Colon Carcinoma Metastatic in the Brain (tissue), 2 donors: ENCODE data around the gene MYOG.

GRCh38 chr1:202578125-202578826 is 132.0 kb downstream of the SYT2 start:
- PRO-cap, 2 experiments, result no peak in any of the 2 experiments

DNA sequence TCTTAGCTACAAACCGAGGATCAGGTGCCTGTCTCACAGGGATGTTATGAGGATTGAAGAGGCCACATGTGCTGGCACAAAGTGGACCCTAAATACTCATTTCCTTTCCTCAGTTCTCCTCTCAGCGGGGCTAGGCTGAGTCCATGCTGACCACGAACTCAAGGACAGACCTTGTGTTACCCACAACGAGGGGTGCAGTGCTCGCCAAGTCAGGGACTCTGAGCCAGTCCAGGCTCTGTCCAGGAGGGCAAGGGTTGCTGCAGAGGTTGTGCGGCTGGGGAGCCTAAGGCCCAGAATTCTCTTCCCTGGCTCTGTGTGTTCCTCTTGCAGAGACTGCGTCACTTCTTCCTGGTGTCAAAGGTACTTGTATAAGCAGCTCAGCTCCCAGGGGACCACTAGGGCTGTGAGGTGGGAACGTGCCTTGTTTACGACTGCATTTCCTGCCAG is 83.4 kb downstream of the SYT2 start:
- PRO-cap, 2 experiments, result no peak in any of the 2 experiments

DNA sequence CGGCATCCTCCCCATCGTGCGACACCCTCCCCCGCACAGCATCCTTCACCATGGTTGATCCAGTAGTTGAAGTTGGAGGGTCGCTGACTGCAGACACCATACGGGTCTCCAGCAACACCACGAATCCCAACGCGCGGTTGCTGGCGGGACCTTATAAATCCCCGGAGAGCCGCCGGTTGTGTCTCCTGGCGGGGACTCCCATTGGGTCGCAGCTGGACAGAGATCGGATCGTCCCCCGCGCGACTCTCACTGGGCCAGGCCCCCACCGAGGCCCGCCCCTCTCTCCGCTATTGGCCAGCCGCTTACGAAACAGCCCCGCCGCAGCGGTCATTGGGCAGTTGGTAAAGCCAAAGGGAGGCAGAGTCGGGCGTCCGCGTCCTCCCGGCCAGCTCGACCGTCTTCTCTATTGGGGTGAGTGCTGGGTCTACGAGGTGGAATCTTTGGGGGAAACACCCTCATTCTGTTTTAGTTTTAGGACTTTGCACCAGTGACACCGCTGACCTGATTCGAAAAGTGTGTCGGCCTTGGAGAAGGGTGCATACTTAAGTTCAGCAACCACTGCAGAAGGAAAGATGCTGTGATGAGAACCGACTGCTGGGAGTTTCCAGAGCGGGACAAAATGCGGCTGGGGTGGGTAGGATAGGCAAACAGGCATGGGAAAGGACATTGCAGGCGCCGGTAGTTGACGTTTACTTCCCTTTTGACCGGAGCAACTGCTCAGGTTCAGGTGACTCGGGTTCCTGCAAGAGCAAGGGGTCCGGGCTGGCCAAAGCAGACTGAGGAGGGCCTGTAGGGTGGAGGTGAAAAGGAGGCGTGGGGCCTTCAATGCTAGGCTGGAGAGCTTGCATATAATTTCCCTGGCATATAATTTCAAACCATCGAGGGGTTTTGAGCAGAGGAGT is 27.3 kb downstream of the RABIF start:
- PRO-cap, 2 experiments, result peak in 2 of 2 experiments; most common plus-strand start position 356 of the sequence (in 1); most common minus-strand start position 128 of the sequence (in 2)

DNA sequence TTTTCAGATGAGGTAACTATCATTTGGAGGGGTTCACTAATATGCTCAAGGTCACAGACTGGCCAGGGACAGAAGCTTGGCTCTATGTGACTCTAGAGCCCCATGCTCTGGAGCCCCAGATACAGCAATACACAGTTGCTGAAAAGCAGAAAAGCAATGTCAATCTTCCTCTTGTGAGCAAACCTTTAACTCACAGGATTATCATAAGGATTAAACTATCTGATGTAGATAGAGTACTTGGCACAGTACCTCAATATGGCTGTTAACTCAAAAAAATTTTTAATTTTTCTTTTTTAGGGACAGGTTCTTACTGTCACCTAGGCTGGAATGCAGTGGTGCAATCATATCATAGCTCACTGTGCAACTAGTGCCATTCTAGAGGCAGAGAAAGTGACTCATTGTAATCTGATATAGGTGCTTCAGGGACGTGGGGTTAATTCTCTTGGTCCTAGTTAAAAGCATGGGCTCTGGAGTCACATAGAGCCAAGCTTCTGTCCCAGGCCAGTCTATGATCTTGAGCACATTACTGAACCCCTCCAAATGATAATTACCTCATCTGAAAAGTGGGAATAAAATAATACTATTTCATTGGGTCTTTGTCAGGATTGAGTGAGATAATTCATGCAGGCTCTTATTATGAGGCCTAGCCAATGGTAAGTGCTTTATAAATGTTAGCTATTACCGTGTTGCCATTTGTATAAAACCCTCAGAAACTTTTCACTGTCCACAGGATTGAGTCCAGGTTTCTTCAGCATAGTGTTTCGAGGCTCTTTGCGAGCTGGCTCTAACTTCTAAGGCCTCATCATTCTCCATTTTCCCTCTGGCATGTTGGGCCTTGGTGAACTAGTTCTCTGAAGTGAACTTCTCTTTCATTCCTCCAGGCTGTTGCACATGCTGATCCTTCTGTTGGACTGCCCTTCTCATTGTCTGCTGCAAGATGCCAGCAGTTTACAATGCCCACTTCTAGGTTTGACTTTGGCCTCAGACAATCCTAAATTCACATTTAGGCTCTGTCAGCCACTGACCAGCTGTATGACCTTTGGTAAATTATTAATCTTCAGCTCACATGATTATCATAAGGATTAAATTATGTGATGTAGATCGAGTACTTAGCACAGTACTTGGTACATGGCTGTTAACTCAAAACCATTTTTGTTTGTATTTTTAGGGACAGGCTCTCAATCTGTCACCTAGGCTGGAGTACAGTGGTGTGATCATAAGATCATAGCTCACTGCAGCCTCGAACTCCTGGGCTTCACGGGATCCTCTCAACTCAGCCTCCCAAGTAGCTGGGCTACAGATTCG is 1.4 kb upstream of the ADIPOR1 start:
- PRO-cap, 2 experiments, result no peak in any of the 2 experiments

DNA sequence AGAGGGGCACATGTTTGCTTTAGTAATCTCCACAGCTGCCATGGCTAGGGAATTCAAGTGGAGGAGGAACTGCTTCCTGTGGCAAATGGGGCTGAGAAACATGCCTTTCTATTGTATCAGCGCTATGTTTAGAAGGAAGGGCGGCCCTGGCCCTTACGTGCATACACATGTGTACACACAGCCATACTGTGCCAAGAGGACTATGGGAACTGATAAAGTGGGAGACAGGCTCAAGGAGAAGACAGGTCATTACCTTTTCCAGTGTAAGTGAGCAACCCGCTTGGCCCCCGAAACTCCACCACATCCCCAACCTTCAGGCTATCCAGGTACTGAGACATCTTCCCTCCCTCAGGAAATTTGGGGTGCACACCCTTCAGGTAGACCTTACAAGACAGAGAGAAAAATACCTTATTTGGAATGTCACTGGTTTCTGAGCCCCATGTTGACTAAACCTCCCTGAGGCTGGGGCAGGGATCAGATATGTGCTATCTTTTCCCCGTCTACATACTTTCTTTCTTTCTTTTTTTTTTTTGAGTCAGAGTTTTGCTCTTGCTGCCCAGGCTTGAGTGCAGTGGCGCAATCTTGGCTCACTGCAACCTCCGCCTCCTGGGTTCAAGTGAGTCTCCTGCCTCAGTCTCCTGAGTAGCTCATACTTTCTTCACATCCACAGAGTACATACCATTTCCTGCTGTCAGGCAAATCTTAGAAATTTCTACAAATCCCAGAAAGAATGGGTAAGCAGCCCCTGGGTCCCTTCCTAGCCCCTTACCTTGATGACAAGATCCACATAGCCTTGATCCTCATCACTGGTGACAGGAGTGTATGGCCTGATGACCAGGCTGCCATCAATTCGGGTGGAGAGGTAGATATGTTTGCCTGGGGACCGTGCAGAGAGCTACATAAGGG is 1.7 kb downstream of the CYB5R1 start:
- PRO-cap, 2 experiments, result no peak in any of the 2 experiments

GRCh38 chr1:203059390-203060148 is 26.2 kb downstream of the MYOG start:
- PRO-cap, 2 experiments, result no peak in any of the 2 experiments

DNA sequence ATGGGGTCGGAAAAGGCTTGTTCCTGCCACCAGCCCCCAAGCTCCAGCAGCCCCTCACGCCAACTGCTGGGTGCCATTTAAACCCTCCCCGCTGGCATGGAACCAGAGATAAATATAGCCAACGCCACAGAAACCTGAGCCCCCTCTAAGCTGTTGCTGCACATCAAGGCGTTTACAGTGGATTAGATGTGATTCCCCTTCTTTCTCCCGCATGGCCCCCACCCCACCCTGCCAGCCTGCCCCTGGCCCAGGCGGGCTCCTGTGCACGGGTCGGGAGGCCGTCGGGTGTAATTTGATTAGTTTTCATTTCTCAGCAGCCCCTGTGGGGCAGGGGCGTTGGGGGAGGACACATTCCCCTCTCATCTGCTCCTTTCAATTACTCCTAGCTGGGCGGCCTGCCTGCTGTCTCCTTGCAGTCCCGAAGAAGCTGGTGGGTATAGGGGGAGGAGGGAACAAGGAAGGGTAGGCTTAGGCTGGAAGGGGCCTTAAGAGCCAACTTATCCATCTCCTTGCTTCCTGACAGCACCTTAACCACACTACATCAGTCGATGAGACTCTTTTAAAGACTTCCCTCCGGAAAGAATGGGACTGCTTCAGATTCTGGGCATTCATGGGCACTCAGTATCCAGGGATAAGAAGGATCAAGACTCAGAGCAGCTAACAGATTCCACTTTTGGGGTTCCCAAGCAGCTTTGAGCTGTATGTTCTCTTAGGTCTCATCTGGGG is at the start of gene MYOG:
Gene MYOG (minus strand): TSS at position 53 of the 726 bp plus-strand sequence.
- PRO-cap, 2 experiments, result no peak in any of the 2 experiments

DNA sequence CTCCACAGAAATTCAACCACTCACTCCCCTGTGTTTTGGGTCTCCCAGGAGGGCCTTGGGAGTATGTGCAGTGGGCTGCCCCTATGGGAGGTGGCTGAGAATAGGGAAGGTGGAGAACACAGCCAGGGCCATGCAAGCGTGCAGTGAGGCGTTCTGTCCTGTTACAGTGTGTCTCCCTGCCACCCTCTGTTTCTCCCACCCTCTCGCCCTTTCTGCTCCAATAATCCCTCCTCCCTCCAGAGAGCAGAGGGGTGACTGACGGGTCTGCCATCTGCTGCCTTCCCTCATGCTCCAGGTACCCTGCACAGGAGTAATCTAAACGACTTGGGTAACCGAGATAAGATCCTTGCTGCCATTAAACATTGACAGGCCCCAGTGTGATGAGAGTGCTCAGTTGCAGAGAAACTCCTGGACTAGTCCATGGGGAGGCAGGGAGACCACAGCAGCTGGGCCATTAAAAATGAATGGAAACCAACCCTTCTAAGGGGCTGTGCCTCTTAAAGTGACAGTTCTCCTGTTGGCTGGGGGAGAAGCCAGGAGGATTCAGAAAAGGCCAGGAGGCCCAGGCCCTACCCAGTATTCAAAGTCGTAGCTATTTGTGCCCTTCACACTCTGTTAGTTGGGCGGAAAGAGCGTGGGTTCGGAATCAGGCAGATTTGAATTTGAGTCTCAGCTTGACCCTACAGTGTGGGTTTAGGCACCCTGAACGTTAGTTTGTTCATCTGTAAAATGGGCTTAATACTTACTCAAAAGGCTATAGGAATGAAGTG is 22.4 kb upstream of the BTG2 start:
- PRO-cap, 2 experiments, result no peak in any of the 2 experiments

GRCh38 chr1:203290168-203291046 is 14.9 kb upstream of the BTG2 start:
- PRO-cap, 2 experiments, result peak in 2 of 2 experiments; most common plus-strand start chr1:203290622 (in 1); most common minus-strand start chr1:203290505 (in 2)

GRCh38 chr1:203320268-203321383 is 15.3 kb downstream of the BTG2 start:
- PRO-cap, 2 experiments, result peak in 1 of 2 experiments; most common plus-strand start chr1:203321234 (in 1); most common minus-strand start chr1:203321047 (in 1)

- PRO-cap, 2 experiments, result no peak in any of the 2 experiments
Measured at GRCh38 chr1:203347078-203348284, 3.4 kb downstream of the FMOD start.

DNA sequence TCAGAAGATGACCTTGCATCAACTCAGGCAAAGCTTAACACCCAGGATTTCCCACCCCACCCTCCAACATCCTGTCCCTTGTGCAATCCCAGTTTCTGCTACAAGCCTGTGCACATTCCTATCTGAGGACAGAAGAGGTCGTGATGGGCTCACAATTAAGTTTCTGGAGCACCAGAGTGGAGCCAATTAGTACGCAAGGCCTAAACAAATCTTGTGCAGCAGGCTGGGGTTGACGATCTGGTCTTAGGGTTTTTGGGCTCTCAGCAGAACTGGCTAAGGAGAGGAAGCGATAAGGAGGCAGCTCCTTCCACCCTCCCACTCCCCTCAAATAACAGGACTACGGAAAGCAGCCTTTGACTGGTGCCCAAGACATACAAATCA is 18.2 kb upstream of the FMOD start:
- PRO-cap, 2 experiments, result no peak in any of the 2 experiments

GRCh38 chr1:203374013-203374598 is 23.2 kb upstream of the FMOD start:
- PRO-cap, 2 experiments, result no peak in any of the 2 experiments

GRCh38 chr1:203520042-203520656 is 26.2 kb downstream of the OPTC start:
- PRO-cap, 2 experiments, result no peak in any of the 2 experiments

DNA sequence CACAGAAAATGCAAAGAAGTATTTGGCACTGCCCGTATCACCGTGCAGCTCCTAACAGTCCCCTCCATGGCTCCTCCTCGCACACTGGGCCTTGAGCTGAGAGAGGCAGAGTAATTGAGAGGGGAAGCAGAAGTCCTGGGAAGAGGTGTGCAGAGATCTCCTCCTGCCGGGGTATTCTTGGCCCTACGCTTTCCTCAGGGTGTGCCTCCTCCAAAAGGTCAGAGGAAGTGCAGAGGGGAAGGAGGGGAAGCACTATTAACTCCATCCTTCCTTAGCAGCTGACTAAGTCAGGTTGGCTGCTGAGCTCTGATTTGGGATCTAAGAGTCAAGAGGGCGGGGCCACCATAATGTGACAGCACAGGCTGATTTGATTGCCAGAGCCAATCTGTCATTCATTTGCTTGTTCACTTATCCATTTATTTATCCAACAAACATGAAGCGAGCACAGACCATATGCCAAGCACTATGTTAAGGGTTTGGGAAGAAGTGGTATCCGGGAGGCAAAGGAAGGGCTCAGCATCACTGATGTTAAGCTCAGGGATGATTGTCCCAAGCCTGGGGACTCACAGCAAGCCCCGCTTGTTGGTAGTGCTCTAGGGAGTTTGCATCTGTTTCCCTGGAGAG is 12.4 kb downstream of the ATP2B4 start:
- PRO-cap, 2 experiments, result no peak in any of the 2 experiments

GRCh38 chr1:203658126-203658483 is 31.5 kb downstream of the ATP2B4 start:
- PRO-cap, 2 experiments, result no peak in any of the 2 experiments

DNA sequence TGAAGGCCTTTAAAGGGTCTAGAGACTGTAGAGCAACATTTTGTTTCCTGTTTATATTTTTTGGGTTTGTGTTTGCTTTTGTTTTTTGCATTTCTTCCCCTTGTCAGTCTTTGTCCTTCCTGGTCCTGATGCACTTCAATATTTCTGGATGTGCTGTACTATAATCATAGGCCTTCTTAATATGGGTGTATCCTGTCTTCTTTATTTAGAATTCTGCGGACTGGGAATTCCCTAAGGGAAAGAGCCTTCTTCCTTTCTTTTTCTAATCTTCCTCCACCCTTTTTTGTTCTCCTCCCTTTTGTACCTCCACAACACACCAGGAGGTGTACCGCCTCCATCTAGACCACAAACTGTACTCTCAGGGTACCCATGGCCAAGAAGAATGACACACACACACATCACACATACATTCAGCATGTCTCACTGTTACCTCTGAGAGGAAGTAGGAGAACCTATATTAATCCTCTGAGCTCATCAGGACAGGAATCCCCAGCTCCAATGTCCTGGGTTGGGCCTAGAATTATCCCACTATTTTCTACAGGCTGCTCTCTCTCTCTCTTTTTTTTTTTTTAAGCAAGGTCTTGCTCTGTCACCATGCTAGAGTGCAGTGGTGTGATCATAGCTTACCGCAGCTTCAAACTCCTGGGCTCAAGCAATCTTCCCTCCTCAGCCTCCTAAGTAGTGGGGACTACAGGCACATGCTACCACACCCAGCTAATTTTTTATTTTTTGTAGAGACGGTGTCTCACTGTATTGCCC is 36.6 kb downstream of the ATP2B4 start:
- PRO-cap, 2 experiments, result no peak in any of the 2 experiments

GRCh38 chr1:204088531-204089515 is 15.9 kb downstream of the SOX13 start:
- PRO-cap, 2 experiments, result no peak in any of the 2 experiments

DNA sequence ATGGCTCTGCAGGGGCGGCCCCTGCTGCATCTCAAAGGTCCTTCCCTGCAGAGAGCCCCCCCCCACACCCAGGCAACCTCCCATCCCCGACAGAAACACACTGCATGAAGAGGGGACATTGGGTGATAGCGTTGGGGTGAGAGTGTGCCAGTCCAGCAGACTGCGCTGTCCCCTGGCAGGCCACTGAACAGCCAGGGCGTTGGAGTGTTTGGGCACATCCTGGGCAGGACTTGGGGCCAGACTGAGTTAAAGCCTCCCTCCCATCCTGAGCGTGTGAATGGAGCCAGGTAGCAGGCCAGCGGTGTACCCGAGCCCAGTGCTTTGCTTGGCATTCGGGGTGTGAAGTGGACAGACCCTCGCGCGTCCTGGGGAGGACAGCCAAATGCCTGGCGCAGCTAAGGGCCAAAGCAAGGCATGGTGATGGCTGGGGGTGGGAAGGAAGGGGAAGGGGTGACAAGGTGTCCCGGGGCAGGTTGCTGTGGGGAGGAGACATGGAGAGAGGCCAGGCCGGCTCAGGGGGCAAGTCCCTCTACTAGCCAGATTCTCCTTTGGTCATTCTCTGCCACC is 677 bp upstream of the ETNK2 start:
- PRO-cap, 2 experiments, result no peak in any of the 2 experiments

GRCh38 chr1:204286585-204287436 is 72.9 kb downstream of the PLEKHA6 start:
- PRO-cap, 2 experiments, result no peak in any of the 2 experiments